ENCODE data around the gene TRIM45.

DNA sequence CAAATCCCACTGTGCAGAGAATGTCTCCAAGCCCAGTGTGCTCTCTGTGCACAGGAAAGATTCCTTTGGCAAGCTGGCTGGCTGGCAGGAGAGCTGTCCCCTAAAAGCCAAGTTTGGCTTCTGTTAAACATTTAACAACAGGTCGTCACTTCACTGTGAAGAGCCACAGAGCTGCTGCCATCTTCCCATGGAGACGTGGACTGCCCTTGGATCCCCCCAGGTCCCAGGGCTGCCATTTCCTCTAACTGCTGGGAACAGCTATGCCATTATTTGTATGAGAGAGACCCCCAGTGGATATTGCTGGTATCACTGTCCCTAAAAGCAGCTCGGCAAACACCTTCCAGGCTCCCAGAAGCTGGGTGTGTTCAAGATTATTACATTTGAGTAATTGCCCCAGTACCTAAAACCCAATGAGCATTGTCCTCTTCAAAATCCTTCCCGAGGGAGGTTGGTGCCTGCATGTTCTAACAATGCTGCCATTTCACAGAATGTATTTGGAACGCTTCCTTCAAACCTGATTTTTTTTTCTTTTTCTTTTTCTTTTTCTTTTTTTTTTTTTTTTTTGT, 71.8 kb downstream of the CD58 start:
- RRBS = no CpG with 5 or more reads among the region's 5 CpGs

DNA sequence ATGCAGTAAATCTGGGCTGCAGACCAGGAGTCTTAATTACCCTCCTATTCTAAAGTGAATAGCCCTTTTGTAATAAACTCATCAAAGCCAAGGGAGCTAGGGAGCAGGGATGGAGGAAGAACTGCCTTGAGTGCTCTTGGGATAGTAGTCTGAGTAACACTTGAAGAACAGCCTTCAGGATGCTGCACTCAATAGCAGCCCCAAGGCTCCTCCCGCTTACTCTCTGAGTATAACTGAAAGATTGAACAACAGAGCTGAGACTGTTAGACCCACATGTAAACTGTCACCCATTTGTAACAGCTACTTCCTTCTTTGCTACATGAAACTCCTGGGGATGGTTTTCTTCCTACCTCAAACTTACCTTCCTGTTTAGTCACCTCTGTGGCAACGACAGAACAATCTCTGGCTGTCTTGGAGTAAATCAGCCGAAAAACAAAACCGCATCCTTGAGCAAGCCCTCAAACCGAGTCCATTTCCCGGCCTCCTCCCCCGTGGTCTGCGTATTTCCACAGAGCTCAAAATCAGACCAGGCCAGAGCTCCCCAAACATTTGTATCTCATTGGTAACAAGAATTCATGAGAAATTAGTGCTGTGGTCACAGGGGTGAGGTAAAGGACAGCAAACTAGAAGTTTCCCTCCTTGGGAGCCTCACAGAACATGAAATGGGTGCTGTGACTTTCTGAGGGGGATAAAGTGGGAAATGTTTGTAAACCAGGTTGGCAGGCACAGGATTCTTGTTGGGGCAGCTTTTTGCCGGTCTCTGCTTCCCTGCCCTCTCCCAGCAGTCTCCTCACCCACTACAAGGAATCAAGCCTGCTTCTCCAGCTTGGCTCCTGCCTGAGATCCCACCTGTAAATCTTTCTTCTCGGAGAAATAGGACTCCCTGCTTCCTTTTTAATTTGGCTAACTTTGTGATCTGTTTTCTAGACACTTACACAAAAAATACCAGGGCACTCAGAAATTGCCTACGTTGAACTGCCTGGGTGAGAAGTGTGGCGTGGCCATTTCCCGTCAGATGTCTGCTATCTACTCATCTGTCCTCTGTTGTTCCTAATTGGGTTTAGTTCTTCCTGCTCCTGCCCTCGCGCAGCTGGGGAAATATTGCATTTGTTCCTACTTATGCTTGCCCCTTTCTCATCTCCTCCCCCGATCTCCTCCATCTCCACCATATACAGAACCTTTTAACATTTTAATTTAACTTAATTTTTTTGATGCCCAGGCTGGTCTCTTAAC, 55.6 kb downstream of the CD58 start:
- RRBS = no CpG with 5 or more reads among the region's 16 CpGs

DNA sequence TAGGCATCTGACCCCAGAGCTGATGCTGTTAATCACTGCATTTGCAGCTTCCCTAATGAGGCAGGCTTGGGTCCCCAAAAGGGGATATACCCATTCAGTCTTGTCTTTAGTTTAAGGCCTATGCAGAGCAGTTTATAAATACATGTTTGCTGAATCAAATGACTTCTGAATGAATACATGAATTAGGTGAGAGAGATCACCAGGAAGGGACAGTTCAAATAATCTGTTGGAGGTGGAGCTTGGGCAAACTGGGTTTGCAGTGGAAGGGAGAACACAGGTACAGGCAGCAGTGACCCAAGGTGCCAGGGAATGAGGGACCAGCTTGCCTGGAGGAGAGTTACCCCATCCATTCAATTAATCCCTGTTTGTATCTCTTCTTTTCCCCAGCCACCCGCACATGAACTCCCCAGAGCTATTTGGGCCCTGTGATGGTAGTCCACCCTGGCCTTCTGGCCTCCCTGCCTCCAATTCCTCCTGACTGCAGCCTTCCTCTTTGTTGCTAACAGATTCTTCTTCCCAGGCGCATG, 1.9 kb downstream of the CD58 start:
- RRBS = no CpG with 5 or more reads among the region's 2 CpGs

DNA sequence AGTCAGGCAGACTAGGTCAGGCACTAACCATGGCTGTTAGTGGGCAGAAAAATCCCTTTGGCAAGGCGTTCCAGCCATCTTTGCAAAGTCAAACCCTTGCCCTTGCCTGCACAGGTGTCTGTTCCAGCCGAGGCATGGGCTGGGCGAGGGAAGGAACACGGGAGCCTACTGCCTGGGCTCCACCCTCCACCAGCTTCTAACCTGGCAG, 27.7 kb upstream of the CD58 start:
- RRBS = no CpG with 5 or more reads among the region's 4 CpGs

GRCh38 chr1:116804825-116805109, 50.5 kb downstream of the CD2 start:
- RRBS = no CpG with 5 or more reads among the region's 2 CpGs

DNA sequence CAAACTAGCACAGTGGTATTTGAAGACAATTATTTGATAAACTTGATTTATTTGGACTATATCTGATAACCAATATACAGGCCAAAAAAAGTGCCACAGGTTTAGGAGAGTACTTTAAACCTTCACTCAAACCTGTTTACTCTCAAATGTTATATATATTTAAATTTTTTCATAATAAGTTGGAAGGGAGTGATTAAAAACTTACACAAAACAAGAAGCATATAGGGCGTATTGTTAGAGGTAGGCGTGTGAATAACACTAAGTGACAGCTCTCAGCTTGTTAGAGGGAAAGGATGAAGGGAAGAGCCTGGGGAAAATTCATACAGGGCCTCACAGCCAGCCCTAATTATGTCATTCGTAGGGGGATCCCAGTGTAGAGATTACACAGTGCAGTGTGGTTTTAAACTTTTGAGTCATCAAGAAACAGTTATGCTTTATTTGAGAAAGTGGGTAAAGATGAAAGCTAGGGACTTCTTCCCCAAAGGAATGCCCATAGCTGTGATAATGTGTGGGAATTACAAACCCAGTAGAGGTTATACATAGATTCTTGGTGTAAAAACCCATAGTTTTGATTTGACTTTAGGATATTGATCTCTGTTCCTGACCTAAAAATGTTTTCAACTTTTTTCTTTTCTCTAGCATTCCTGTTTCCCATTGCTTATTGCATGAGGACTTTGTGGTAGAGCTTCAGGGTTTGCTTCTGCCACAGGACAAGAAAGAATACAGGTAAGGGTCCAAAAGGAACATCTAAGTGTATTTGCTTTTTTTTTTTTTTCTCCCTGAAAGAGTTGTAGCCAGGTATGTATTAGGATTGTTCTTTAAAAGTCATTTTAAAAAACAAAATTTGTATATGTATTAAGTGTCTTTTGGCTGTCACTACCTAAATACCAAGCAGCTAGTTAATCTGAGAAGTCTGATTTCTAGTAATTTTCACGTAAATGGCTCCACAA, 1.9 kb downstream of the TTF2 start:
- RRBS = no CpG with 5 or more reads among the region's 4 CpGs

GRCh38 chr1:117121606-117122384, at the start of gene TRIM45:
TSS of gene TRIM45 (minus strand) at chr1:117121749.
- RRBS = 2% methylated on average over 21 of the region's 74 CpGs

- RRBS = no CpG with 5 or more reads among the region's 10 CpGs
Measured at GRCh38 chr1:117358019-117358426, 9.2 kb upstream of the MAN1A2 start.

DNA sequence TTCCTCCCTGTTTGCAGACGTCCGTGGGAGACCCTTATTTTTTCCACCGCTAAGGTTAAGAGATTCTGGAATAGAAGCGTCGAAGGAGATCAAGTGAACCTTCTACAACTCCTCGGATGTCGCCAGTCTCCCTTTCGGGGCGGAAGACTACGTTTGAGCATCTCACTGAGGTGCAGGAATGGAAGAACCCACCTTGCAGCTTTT, 325 bp downstream of the MAN1A2 start:
- RRBS = no CpG with 5 or more reads among the region's 10 CpGs

DNA sequence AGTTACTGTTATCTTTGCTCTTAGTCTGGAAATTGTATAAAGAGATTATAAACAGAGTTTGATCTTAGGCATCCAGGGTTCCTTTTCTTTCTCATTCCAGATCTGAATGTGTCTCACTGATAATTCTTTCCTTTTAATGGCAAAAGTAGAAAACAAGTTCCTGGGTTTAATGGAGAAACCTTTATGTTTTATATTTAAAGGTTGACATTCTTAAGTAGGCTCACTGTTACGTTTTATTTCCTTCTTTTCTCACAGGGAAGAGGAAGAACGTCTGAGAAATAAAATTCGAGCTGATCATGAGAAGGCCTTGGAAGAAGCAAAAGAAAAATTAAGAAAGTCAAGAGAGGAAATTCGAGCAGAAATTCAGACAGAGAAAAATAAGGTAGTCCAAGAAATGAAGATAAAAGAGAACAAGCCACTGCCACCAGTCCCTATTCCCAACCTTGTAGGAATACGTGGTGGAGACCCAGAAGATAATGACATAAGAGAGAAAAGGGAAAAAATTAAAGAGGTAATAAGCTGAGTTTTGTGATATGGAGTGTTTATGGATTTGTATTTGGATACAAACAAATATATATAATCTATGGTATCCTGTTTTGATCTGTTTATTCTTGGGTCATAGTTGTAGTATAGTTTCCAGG, 34.8 kb downstream of the MAN1A2 start:
- RRBS = no CpG with 5 or more reads among the region's 5 CpGs

- RRBS = no CpG with 5 or more reads among the region's 9 CpGs
Measured at GRCh38 chr1:117630670-117631108, 24.8 kb downstream of the TENT5C start.

- RRBS = no CpG with 5 or more reads among the region's 5 CpGs
Measured at GRCh38 chr1:117631972-117632707, 26.3 kb downstream of the TENT5C start.

DNA sequence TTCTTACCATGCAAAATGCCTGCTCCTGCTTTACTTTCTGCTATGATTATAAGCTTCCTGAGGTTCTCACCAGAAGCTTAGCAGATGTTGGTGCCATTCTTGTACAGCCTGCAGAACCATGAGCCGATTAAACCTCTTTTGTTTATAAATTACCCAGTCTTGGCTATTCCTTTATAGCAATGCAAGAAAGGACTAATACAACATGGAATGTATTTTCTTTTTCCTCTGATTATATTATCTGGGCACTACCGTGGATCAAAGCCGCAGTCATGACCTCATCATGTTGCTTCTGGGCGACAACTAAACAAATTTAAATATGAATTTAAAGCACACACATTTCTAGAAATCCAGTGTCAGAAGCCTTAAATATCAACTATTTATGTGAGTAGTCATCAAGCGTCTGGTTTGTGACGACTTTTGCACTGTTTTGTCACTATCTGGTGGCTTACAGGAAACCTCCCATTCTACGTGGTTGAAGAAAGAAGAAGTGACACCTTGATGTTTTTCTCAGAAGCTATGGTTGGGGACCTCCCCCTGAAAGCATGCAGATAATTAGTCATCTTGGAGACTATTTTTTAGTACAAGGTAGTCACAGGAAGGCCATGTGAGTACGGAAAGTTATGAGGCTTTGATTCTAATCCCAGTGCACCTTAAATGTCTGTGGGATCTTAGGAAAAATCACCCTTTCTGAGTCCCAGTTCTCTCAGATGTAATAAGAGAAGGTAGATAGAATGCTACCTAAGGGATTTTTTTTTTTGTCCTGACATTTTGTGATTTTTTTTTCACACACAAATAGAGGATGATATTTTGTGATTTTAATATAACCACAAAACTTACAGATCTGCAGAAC, 58.4 kb downstream of the TENT5C start:
- RRBS = no CpG with 5 or more reads among the region's 8 CpGs

GRCh38 chr1:117672815-117673287, 67.0 kb downstream of the TENT5C start:
- RRBS = no CpG with 5 or more reads among the region's 11 CpGs

DNA sequence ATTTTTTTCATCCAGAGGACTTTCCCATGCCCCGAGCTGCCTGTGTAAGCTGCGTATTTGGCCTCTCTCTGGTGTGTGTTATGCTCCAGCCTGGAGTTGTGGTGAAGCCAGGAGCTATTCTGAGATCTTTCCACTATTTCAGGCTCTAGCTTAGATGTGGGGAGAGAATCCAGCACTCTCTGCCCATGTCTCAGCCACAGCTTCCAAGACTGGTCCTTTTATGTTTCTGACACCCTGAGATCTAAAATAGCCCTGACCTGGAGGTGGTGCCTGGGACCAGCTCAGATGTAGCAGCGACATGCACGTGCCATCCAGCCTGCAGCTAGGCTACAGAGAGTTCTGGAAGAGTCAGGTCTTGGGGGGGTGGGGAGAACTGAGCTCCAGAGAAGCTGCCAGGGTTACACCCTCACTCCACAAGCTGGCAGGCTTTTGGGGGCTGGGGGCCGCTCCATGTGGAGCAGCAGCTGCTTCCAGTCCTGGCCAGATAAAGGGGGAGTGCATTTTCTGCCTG, 76.6 kb downstream of the TENT5C start:
- RRBS = no CpG with 5 or more reads among the region's 5 CpGs

DNA sequence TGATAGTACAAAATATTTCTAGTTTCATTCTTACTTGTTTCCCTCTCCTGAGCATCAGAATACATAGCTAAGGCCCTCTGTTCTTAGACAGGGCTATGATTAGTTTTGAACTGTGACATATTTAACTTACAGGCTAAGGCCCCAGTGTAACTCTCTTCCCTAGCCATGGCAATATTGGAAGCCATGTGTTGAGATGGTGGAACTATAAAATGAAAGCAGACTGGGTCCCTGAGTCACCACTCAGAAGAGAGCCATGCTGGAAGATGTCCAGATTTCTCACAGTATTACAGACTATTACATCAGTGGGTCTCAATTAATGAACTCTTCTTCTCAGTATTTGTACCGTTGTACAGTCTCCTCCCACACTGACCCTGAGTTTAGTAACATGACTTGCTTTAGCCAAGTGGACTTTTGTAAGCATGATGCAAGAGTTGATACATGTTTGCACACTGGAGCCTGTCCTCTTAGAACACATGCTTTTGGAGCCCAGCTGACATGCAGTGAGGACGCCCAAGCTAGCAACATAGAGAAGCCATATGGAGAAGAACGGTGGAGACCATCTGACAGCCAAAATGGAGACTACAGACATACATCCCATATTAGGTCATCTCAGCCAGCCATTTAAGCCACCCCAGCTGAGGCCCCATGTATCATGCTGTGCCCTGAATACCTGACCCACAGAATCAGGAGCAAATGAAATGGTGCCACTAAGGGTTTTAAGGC, 24.6 kb downstream of the TBX15 start:
- RRBS = no CpG with 5 or more reads among the region's 3 CpGs

DNA sequence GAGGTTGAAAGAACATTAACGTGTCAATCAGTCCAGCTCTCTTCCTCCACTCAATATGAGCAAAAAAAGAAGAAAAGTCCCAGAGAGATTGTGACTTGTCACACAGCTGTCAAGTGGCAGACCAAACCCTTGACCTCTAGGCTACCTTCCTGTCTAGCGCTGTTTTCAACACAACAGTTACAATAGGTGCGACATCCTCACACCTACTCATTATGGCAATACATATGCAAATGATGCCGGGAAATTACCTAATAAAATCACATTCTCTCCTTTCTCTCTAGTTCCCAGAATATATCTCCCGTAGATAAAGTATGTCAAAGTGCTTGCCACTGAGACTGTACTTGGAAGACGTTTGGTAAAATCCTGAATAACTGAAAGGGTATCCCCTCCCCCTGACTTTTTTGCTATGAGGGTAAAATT, 988 bp downstream of the WARS2 start:
- RRBS = no CpG with 5 or more reads among the region's 6 CpGs

DNA sequence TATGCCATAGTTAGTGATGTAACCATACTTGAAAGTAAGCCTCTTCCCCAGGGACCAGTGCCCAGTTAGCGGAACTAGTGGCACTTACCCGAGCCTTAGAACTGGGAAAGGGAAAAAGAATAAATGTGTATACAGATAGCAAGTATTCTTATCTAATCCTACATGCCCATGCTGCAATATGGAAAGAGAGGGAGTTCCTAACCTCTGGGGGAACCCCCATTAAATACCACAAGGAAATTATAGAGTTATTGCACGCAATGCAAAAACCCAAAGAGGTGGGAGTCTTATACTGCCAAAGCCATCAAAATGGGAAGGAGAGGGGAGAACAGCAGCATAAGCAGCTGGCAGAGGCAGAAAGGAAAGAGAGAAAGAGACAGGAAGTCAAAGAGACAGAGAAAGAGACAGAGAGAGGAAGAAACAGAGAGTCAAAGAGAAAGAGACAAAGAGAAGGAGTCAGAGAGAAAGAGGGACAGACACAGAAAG, 37.0 kb upstream of the WARS2 start:
- RRBS = no CpG with 5 or more reads among the region's 3 CpGs

DNA sequence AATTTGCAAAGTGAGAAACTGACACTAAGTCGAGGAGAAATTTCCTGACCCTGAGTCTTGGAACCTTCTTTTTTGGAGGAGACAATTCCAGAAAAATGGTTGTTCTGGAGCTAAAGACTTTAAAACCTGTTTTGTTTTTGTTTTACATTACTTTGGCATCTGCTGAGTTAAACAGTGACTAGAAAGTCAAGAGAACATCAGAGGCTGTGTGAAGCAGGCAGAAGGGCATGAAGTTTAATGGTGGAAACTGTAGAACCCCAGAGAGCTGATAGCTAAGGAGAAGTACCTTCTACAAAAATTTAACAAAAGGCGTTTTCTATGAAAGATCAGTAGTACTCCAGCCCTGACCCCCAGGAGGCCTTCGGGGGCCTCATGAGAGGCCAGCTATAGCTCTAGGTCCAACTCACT, 10.5 kb upstream of the HMGCS2 start:
- RRBS = no CpG with 5 or more reads among the region's 3 CpGs

DNA sequence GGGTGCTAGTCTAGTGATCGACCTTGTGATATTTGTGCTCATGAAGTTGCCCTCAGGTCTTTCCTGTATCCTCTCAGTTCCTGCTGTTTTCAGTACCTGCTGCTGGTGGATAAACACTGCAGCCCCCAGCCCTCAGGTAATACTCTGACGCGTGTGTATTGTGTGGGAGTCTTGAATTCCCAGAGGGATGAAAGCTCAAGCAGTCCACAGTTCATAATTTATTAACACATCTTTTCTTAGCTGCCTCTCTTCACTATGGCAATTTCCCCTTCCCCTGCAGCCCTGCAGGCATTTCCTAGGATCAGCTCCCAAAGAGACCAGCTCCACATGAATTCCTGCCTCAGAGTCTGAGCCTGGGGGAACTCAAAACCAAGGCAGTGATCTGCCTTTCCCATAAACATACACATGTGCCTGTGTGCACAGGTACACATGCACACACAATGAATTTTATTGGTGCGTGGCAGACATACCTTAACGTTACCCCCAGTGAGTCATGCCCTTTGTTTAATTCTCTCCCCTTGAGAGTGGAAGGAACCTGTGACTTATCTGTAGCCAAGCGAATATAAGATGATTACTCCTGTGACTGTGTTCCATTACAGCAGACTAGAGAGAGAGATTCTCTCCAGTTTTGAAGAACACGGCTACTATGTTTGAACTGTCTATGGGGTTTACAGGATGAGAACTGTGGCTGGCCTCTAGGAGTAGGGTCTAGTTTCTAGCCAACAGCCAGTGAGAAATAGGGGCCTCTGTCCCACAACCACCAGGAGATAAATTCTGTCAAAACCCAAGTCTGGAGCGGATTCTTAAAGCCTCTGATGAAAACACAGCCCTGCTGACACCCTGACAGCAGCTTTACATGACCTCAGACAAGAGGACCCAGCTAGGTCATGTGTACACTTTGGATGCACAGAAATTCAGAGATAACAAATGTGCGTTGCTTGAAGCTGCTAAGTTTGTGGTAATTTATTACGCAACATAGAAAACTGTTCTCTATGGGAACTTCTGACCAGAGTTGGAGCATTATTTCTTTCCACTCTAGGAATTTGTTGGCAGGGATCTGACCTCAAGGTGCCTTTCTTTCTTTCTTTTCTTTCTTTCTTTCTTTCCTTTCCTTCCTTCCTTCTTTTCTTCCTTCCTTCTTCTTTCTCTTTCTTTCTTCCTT, 14.3 kb upstream of the HMGCS2 start:
- RRBS = no CpG with 5 or more reads among the region's 10 CpGs